Mesenteric fat pad (tissue), 1 donor: ENCODE measurements around a stretch of chr1.

GRCh38 chr1:27106546-27106918 is 48.4 kb downstream of the SLC9A1 start:
- PRO-cap: no peak

GRCh38 chr1:27109662-27110243 is 45.2 kb downstream of the SLC9A1 start:
- PRO-cap: no peak

DNA sequence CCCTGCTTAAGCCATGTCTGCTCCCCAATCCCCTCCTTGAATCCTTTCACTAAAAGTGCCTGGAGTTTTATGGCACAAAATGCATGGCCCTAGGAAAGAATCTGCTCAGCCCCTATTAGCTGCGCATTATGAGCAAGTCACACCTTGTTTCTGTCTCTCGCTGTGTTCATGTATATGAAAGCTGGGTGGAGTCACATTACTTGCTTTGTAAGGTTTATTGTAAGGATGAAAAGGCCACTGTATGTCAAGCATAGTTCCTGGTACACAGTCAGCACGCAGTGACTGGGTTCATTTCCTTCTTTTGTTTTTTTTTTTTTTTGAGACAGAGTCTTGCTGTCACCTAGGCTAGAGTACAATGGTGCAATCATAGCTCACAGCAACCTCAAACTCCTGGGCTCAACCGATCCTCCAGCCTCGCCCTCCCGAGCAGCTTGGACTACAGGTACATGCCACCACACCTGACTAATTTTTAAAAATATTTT is 6.7 kb upstream of the SLC9A1 start:
- PRO-cap: no peak

GRCh38 chr1:27345080-27345545 is 3.3 kb downstream of the SYTL1 start:
- PRO-cap: no peak

- PRO-cap: no peak
Observed at GRCh38 chr1:27360977-27361425, 5.8 kb downstream of the MAP3K6 start.

GRCh38 chr1:27402037-27402836 is 9.8 kb downstream of the GPR3 start:
- PRO-cap: no peak

DNA sequence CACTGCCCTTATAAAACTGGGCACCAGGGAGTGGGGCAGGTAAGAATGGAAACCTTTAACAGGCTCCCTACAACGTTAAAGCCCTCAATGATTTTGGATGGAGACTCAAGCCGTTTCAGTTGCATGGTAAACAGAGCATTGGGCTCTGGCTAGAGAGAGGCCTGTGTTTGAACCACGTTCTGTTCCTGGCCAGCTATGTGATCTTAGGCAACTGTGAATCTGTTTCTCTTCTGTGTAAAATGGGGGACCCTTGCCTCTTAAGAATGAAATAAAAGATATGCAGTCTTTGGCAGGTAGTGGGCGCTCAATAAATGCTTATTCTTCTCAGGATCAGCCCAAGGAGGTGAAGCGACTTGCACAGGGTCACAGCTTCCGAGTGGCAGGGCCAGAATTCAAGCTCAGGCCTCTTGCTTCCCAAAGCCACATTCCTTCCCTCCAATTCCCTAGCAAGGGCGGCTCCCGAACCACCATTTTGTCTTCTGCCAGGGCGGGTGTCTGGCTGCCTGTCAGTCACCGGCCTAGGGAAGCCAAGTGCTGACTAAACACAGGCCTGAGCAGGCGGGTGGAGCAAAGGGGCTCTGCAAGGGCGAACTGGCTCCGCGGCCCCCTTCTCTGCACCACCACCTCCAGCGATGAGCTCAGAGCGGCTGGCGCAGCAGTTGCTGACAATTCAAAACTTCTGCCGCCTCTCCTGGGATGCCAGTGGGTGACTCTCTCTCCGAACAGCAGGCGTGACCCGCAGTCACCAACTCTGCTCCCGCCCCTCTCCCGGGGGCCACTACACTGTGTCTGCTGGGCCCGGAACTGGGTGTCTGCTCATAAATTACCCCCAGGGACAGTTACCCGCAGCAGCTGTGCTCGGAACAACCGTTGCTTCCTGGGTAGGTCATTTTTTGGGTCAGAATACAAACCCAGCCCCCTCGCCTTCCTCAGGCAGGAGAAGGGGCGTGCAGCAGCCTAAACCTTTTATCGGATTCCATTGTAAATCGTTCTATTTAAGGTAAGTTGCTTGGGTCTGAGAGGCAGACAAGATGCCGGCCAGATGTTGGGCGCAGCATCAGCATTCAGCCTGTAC is 10.8 kb downstream of the GPR3 start:
- PRO-cap: no peak

GRCh38 chr1:27418184-27419265 is 26.1 kb downstream of the GPR3 start:
- PRO-cap: no peak

GRCh38 chr1:27523024-27523471 is 33.1 kb upstream of the WASF2 start:
- PRO-cap: no peak

DNA sequence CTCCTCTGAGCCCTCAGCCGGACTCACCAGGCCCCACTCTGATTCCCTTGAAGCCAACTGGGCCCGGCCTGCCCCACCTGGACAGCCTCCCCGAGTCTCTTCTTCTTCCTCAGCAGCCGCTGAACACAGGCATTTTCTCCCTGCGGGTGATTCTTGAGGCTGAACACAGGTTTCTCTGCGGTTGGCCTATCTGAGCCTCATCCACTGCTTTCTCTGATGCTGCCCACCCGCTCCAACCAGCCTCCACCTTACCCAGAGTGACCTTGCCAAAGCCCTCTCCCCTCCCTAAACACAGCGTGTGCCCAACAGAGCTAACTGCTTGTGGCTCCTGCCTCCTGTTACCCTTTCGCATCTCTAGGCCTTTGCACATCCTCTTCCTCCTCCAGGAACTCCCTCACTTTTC is 42.5 kb upstream of the WASF2 start:
- PRO-cap: no peak

DNA sequence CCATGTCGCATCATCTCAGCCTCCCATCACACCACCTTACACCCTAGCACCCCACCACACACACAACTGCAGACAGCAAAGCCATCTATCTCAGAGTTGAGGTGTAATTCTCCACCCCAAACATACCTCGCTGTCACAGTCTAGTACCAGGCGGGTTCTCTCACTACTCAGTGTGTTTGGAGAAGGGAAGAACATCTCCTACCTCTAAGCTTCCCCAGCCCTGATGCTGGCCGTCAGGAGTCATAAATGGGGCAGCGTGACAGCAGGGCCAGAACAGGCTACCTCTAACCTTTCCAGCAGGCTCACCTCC is 34.6 kb downstream of the AHDC1 start:
- PRO-cap: no peak

GRCh38 chr1:27572167-27573332 is 31.4 kb downstream of the AHDC1 start:
- PRO-cap: no peak

DNA sequence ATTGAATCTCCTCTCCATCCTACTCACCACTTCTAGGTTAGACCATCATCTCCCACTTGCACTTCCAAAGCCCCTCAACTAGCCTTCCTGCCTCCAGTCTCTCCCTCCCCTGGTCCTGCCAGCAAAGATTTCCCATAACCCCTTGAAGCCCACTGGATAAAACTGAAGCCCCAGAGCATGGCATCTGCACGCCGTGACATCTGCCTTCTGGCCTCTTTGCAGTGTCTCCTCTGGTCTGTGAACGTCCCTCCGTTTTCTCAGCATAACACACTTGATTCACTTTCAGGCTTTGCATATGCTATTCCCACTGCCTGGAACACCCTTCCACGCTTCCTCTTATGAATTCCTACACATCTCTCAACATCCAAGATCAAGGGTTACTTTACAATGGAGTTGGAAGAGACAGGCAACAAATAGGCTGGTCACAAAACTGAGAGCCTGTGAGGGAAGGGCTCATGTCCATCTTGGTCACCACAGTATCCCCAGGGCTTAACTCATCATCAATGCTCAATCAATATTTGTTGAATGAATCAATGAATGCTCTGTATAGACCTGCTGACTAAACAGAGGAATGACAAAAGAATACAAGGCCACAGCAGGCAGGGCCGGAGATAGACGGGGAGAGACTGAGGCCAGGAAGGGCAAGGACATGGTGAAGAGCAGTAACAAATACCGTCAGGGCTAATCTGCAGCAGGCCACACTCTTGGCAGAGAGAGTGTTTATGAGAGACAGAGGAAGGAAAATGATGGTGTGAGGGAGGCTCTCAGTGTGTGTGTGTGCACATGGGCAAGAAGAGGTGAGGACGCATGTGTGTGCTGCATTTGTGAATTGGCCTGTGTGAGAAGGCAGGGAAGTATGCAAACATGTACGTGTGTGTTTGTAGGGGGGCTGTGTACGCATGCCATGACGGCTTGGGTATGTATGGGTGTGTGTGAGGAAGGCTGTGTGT is 15.8 kb downstream of the AHDC1 start:
- PRO-cap: no peak

GRCh38 chr1:27589050-27590257 is 14.5 kb downstream of the AHDC1 start:
- PRO-cap: no peak

- PRO-cap: no peak
Observed at GRCh38 chr1:27602768-27603346, 1.1 kb downstream of the AHDC1 start.

- PRO-cap: no peak
Observed at GRCh38 chr1:27630953-27632169, 3.6 kb downstream of the FGR start.

DNA sequence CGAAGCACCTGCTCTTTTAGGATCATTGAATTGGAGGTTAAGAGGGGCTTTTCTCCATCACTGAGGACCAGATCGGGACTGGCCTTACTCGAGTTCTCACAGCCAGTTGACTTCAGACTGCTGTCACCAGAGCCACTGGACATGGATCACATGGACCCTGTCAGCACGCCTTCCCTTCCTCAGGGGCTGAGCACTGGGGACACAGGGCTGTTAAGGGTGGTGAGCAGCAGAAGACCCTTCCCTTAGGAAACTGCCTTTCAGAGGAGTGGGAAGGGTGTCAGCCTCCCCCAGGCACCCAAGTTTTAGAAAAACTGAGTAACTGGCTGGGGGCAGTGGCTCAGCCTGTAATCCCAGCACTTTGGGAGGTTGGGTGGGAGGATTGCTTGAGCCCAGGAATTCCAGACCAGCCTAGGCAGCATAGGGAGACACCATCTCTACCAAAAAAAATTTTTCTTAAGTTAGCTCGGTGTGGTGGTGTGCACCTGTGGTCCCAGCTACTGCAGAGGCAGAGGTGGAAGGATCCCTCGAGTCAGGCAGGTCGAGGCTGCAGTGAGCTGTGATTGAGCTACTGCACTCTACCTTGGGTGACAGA is 548 bp upstream of the FGR start:
- PRO-cap: no peak

DNA sequence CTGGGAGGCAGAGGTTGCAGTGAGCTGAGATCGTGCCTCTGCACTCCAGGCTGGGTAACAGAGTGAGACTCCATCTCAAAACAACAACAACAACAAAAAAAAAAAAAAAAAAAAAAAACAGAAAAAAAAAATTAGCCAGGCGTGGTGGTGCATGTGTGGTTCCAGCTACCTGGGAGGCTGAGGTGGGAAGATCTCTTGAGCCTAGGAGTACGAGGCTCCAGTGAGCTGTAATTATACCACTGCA is 11.9 kb downstream of the FAM76A start:
- PRO-cap: no peak

DNA sequence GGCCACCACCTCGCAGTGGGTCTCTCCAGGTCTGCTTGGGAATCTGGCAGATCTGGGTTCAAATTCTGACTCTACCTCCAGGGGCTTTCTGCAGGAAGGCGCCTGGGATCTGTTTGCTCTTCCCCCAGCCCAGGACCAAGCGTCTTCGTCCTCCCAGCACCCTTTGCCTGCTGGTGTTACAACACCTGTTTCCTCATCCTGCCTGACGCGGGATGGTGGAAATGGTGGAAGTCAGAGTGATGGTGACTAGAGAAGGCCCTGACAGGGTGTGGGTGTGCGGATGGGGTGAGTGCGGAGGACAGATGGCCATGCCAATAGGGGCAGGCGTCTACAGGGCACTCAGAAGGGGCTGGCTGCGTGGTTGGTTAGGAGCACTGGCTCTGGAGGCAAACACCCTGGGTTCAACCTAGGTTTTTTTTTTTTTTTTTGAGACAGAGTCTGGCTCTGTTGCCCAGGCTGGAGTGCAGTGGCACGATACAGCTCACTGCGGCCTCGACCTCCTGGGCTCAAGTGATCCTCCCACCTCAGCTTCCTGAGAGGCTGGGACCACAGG is 1.4 kb downstream of the THEMIS2 start:
- PRO-cap: no peak

- PRO-cap: no peak
Observed at GRCh38 chr1:27879055-27879585, 6.8 kb downstream of the THEMIS2 start.